ENCODE measurements around the genes ADRA2A, ACSL5 and VTI1A.

GRCh38 chr10:110895759-110896708 is 22.9 kb downstream of the BBIP1 start:
- PRO-cap, result no peak

DNA sequence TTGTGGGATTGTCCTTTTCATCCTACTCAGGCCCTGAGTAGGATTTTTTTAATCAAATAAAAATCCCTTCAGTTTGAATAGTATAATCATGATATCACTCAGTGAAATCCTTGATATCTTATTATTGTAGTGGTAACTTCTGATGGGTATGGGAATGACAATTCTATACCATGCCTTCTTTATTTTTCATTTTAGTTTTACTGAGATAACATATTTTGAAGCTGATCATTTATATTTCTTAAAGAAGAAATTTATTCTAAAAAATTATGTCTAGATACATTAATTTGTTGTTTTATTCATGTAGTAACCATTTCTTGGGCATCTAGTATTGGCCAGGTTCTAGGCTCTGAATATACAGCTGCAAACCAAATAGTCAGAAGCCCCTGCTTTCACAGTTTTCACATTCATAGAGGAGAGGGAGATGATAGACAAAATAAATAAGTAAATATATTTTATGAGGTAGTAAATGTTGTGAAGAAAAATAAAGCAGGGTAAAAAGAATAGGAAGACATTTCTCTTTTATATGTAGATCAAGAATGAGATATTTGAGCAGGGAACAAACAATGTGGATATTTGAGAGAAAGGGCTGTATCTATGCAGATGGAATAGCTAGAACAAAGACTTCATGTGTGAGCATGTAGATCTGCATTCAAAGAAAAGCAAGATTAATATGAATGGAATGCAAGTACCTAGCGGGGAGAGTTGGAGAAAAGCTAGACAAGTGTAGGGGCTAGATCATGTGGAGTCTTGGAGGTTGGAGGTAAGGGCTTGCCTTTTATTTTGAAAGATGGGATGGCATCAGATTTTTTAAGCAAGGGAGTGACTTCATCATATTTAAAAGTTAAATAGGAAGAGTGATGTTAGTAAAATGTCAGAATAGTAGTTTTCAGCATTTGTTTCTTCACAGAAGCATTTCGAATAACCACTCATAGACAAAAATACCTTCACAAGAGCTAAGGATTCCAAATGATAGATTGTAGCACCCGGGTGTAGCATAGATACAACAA is 26.9 kb downstream of the SHOC2 start:
- PRO-cap, result no peak

DNA sequence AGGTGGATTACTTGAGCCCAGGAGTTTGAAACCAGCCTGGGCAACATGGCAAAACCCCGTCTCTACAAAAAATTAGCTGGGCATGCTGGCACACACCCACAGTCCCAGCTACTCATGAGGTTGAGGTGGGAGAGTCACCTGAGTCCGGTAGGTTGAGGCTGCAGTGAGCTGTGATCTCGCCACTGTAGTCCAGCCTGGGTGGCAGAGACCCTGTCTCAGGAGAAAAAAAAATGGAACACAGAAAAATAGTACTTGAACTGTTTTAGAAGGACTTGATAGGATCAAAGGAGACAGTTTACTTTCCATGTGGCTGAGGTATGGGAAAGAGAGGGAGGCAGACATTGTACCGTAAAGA is 53.2 kb downstream of the SHOC2 start:
- PRO-cap, result no peak

- PRO-cap, result bidirectional peak, plus-strand start at chr10:111077055, minus-strand start at chr10:111076786; unidirectional peak, plus-strand start at chr10:111077425
Measured at GRCh38 chr10:111076657-111077596, at the start of gene ADRA2A. Gene ADRA2A, plus strand, starts transcription at chr10:111077029.

GRCh38 chr10:112089830-112090072 is 93.8 kb downstream of the GPAM start:
- PRO-cap, result no peak

GRCh38 chr10:112182609-112183228 is 846 bp downstream of the GPAM start:
- PRO-cap, result no peak

- PRO-cap, result no peak
Measured at GRCh38 chr10:112241988-112242317, 41.2 kb upstream of the TECTB start.

DNA sequence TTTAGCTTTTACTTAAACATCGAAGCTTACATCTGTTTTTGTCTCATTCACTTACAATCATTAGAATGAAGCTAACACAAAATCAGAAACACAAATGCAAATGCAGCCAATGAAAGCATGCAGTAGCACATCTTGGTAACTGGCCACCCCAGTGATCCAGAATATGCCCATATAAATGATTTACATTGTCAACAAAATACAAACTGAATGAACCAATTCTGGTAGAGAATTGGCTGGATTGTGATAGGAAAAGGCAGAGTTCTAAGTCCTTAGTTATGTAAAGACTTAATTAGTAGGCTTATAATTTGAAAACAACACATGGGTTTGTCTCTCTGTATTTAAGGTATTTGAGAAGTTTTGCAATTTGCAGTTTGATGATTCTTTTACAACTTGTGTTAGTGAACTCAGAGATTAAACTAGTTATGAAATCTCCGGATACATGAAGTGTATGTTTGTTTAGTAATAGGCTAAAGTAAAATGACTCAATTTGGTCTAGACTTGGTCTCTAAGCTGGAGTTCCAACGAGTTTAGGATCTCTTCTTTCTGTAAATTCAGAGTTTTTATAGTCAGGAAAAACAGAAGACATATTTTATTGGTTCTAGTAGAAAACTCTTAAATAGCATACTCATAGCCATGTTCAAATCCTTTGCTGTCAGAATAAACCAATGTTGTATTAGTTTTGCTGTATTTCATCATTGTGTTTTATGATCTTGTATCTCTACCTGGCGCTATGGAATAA is 21.2 kb downstream of the TECTB start:
- PRO-cap, result no peak

DNA sequence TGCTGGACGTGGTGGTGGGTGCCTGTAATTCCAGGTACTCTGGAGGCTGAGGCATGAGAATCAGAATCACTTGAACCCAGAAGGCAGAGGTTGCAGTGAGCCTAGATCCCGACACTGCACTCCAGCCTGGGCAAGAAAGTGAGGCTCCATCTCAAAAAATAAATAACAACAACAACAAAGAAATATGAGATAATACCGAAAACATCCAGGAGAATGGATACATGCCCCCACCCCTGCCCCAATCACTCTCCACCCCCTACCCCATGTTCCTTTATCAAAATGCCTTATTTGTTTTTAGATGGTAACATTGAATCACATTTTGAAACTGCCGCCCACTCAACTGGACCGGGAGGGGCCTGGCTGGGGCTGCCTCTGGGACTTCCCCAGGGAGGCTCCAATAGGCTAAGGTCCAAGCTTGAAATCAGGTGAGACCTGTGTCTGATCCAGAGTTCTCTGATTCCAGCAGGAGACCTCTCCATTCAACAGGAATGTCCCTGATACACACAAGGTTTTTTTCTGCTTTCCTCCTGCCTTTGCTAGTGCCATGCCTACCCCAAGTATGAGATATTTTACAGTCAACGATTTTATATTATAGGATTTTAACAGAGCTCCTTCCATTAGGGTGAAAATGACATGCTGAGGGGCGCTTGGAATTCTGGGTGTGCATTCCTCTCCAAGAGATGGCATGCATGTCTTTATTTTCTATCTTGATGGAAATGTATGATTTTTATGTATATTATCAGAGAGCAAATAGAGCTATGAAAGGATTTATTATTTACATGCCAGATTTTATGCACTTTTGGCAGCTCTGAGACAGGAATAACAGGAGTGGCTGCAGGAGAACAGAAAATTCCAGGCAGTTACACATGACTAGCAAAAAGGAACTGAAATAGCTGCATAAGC is 43.7 kb upstream of the ACSL5 start:
- PRO-cap, result unidirectional peak, plus-strand start at position 446 of the sequence

GRCh38 chr10:112335757-112336215 is 38.1 kb upstream of the ACSL5 start:
- PRO-cap, result bidirectional peak, plus-strand start at chr10:112336064, minus-strand start at chr10:112335957

DNA sequence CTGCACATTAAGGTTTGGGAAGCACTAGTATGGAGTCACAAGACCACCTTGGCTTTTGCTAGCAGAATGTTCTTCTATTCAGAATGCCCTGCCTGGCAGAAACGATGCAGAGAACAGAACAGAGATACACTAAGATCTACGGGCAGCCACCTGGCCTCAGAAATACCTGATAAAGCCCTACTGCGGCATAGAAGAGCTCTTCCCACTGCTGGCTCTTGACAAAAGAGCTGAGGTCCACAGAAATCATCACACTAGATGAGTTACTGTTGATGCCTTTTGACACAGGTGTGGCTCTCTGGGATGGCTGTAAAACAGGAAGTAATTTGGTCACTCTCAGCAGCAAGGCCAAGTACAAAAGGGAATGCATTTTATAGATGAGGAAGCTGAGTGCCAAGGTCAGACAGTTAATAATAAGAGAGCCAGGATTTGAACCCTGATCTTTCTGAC is 35.0 kb upstream of the ACSL5 start:
- PRO-cap, result unidirectional peak, minus-strand start at position 217 of the sequence

GRCh38 chr10:112373721-112374319 is at the start of gene ACSL5:
Gene ACSL5, plus strand, starts transcription at chr10:112374116.
- PRO-cap, result unidirectional peak, plus-strand start at chr10:112374158

DNA sequence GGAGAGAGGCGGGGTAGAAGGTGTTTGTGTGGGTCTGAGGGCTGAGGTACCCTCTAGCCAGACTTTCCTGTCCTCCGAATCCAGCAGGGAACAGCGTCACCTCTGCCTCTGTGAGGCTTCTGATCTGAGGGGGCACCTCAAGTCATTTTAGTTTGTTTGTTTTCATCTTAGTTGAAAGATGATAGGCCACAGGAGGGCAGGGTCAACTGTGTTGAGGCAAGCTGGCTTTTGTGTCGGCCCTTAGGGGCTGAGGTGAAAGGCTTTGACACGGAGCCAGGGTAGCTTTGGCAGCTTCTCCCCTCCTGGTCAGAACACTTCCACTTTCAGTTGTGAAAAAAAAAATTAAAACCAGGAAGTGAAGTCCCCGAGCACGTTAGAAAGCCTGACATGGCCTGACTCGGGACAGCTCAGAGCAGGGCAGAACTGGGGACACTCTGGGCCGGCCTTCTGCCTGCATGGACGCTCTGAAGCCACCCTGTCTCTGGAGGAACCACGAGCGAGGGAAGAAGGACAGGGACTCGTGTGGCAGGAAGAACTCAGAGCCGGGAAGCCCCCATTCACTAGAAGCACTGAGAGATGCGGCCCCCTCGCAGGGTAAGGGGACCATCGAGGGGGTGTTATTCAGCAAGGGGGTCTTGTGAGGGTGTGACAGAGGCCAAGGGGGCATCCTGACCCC is 2.1 kb downstream of the ACSL5 start:
- PRO-cap, result bidirectional peak, plus-strand start at position 376 of the sequence, minus-strand start at position 319 of the sequence

DNA sequence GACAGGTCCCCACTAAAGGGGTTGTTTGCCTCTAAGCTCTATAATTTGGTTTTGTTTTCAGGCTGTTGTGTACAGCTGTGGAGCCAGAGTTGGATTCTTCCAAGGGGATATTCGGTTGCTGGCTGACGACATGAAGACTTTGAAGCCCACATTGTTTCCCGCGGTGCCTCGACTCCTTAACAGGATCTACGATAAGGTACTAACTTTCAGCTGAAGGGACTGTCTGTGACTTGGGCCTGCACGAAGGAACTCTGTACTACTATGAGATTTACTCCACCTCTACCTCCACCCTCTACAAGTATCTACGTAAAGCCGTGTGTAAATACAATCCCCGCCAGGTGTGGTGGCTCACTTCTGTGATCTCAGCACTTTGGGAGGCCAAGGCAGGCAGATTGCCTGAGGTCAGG is 33.6 kb downstream of the ZDHHC6 start:
- PRO-cap, result no peak

DNA sequence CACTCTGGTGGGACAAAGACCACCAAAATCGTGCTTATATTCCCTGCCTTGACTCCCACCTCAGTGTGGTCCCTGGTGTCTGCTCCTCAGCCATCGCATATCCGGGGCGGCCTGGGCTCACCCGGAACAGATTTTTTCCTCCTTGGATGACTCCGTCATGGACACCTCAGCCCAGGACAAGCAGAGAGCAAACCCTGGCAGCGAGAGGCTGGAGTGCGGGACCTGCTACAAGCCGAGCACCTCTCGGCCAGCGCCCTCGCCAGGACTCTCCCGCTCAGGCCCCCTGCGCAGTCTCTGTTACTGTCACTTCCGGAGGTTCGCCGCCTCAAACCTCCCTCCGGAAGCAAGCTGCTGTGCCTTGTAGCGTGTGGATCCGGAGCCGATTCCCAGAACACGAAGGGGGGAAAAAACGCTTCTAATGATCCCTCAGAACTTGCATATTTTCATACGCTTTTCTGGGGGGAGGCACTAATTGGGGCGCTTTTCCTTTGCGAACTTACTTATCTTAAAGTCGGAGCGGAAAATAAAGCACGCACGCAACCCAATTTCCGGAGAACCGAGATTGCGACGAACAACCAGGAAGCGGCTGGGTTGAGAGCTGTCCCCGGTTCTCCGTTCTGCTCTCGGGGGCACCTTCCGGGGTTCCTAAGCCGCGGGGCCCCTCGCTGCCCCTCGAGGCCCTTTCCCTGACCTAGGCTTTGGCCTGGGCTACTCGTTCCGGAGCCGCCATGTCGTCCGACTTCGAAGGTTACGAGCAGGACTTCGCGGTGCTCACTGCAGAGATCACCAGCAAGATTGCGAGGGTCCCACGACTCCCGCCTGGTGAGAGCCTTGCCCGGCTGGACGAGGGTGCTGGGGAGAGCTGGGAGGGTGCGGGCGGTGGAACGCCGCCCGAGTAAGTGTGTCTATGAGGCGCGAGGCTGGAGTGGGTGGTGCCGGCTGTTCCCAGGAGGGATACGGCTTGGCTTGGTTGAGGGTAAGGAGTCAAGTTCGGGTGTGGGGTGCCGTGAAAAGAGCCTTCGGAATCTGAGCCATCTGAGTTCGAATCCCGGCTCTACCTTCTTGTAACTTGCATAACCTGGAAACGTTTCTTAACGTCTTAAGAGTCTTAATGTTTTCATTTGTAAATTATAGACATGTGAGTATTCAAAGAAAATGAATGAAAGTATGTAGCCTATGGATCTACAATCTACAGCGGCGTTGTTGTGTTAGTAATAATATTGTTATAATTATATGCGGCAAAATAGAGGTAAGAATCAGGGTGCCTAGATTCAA is at the start of gene VTI1A:
VTI1A (plus strand) TSS at position 570 of the 1,275 bp plus-strand sequence.
- PRO-cap, result bidirectional peak, plus-strand start at position 578 of the sequence, minus-strand start at position 269 of the sequence; unidirectional peak, minus-strand start at position 956 of the sequence

DNA sequence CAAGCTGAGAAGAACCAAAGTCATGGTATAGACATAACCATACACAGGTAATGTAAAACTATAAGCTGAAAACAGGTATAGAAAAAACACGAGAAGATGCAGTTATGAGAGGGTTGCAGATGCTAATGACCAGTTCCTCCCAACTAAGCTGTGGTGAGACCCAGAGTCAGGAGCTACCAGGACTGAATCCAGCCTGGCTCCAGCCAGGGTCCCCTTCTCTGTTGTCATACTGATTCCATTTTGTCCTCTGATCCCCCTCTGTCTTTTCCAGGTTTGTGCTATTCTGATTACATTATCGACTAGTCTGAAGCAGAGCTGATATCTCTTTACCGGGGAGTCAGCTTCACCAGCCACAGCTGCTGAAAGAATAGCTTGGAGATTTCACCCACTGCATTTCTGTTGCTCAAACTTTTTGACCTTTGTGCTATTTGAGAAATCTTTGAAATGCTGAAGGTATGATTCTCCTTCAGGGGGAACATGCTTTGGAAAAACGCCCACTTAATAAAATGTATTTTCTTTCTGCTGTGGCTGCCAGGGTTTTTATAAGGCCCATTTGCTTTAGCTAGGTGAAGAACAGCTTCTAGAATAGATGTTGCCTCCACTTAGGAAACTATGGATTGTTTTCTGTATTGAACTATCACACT is 197.8 kb upstream of the TCF7L2 start:
- PRO-cap, result no peak

GRCh38 chr10:112757242-112757767 is 192.7 kb upstream of the TCF7L2 start:
- PRO-cap, result no peak

- PRO-cap, result no peak
Measured at GRCh38 chr10:112765550-112766223, 184.4 kb upstream of the TCF7L2 start.

- PRO-cap, result no peak
Measured at GRCh38 chr10:112782156-112782974, 167.7 kb upstream of the TCF7L2 start.

- PRO-cap, result no peak
Measured at GRCh38 chr10:112783629-112784060, 166.4 kb upstream of the TCF7L2 start.

All from jejunum (tissue), 1 donor.